GM12892 (cell line): Measurements from ENCODE around the genes TBK1, TBC1D30 and LEMD3.

DNA sequence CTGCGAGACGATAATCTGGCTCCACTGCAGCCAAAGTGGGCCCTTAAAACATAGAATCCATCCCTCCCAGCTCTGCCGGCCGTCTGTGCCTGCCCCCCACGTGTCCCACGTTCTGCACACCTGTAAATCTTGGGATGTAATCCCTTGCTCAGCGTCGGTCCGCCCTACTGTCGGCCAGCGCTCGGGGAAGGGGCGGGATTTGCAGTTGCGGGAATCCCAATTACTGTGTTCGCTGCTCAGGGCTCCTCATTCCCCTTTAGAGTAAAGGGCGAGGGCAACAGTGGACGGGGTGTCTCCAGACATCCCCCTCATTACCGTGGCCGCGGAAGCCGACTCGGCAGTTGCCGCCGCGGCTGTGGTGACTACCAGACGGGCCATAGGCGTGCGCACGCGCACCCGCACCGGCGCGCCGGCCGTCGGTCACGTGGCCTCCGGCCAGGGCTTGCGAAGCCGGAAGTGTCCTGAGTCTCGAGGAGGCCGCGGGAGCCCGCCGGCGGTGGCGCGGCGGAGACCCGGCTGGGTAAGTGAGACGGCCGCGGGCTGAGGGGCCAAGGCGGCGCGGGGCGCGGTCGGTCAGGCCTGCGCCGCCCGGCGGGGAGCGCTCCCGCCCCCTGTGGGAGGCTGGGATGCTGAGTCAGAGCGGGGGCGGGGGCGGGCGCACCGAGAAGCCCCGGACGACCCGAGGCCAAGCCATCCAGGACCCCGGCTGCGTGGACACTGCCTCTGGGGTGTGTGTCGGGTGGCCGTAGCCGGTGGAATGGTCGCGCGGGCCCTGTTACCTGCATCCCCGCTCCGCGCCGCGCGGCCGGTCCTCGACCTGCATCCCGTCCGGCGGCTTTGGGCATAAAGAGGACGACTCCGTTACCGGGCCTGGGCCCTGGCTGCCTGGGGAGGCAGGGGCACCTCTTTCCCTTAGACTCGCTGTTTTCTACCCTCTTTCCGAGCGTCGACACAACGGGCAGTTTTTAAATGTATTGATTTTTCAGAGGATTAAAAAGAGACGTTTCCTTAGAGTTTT lies at the start of gene TBK1:
Gene TBK1 (plus strand): TSS at position 453 of the 1,018 bp plus-strand sequence.
- RRBS: 2% methylated on average over 40 of the region's 102 CpGs

DNA sequence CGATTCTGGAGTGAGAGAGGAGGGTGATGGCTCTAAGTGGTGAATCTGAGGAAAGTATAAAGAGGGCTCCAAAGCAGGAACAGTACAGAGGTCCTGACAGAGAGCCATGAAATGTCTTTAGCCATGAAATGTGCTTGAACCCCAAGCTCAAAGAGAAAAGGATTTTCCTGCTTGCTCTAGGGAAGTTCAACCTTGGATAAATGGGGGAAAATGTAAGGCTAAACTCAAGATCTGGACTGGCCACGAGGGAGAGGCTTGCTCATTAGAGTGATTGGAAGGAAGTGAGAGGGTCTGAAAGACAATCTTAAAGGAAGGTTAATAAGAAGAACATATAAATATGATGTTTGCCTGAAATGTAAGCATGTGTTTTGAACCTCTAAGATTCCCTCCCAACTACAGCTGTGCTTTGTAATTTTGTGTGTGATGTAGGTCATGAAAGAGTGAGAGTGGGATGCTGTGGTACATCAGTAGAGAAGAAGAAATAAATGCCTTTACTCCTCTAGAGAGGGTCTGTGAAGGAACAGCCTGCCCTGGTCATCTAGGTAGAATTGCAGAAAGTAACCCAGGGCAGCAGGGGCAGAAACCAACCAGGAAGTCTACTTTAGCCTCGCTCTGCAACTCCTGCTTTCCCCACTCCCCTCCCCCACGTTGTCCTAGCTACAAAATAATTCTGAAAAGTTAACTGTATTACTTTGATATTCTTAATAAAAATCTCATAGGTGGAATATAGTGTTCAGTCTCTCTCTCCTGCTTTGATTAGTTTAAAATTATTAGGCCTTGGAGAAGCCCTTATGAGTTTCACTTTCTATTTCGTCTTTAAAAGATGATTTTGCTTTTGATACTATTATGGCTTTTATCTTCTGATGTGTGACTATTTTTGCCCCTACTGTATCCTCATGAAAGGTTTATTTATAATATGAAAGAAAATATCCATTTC lies 7.4 kb downstream of the TBK1 start:
- RRBS: no CpG with 5 or more reads among the region's 5 CpGs

GRCh38 chr12:64621102-64621782 lies 10.9 kb downstream of the RASSF3 start:
- RRBS: no CpG with 5 or more reads among the region's 15 CpGs

DNA sequence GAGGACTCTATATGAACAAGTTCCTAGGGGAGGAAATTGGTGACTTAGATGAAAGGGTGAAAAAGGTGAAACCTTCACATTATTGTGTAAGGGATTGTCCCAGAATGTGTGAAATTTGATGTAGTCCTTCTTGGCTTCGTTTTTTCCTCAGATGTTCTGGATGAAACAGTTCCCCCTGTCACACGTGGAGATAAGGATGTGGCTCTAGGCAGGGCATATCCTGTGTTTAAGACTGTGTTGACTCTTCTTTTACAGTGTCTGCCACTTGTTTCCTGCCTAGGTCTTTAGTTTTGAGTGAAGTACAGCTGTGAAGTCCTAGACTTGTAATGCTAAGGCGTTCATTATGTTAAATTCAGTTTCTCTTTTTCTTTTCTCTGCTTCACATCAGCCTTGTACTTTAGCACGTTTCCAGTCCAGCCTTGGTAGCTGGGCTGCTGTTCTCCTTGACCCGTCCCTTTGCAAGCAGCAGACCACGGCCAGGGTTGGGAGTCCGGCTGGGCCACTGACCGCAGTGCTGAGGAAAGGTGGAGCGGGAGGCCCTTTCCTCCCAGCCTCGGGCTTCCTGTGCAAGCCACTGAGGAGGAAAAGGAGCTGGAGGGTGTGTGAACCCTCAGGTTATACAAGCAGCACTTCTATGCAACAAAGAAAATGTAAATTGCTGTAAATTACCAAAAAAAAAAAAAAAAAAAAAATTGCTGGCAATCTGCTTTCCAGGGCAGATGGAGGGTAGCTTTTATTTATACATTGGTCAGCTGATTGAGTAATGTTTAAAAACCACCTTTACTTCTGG lies 59.1 kb downstream of the RASSF3 start:
- RRBS: no CpG with 5 or more reads among the region's 10 CpGs

DNA sequence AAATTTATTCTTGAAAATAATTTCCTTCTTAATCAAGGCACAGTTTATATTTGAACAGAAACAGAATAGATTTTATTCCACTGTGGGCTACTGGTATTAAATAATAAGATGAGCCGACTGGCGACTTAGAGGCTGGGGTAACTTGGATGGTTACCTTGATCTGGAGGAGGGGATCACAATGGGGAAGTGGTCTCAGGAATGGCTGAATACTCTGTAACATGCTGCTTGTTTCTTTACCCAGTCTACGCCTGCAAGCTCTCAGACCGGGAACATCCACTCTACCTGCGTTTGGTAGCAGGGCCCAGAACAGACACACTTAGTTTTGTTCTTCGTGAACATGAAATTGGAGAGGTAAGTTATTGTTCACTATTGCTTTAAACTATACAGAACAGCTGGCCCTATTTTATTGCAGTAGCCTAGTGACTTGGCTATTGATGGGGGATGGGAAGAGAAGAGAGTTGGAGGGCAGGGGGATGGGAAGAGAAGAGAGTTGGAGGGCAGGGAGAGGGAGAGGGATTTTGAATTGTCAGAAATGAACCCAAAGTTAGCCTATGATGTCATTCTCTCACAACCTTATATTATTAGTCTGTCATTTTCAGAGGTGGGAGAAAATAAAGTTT lies 67.9 kb downstream of the GNS start:
- RRBS: no CpG with 5 or more reads among the region's 6 CpGs

GRCh38 chr12:64824317-64824802 lies at the start of gene TBC1D30:
TBC1D30 (plus strand) TSS chr12:64824647.
- RRBS: no CpG with 5 or more reads among the region's 44 CpGs

DNA sequence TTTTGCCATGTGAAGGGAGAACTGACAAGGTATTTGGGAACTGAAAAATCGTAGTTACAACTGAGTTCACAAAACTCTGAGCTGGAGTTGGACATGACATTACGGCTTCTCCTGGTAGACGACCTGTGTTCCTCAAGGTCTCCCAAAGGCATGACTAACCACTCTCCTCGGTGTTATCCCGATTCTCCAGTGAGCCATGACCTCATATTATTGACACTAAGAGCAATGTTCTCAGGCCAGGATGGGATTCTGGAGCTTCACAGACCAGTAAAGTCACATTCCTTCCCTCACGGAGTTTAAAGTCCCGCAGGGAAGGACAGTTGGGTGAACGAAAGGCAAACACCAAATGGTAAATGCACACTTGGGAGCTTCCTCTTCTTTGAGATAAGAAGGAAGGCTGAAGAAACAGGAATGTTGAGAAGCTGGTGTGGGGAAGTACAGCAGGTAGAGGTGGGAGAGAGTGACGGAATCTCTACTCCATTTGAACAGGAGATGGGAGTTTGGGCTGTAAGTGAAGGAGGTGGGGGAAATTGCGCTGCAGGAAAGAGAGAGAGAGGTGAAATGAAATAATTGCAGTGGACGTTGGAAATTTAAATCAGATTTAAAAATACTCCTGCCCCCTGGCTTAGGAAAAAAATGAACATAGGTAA lies 65.5 kb downstream of the TBC1D30 start:
- RRBS: no CpG with 5 or more reads among the region's 11 CpGs

- RRBS: no CpG with 5 or more reads among the region's 1 CpG
Measured at GRCh38 chr12:65145266-65145606, 24.1 kb upstream of the WIF1 start.

DNA sequence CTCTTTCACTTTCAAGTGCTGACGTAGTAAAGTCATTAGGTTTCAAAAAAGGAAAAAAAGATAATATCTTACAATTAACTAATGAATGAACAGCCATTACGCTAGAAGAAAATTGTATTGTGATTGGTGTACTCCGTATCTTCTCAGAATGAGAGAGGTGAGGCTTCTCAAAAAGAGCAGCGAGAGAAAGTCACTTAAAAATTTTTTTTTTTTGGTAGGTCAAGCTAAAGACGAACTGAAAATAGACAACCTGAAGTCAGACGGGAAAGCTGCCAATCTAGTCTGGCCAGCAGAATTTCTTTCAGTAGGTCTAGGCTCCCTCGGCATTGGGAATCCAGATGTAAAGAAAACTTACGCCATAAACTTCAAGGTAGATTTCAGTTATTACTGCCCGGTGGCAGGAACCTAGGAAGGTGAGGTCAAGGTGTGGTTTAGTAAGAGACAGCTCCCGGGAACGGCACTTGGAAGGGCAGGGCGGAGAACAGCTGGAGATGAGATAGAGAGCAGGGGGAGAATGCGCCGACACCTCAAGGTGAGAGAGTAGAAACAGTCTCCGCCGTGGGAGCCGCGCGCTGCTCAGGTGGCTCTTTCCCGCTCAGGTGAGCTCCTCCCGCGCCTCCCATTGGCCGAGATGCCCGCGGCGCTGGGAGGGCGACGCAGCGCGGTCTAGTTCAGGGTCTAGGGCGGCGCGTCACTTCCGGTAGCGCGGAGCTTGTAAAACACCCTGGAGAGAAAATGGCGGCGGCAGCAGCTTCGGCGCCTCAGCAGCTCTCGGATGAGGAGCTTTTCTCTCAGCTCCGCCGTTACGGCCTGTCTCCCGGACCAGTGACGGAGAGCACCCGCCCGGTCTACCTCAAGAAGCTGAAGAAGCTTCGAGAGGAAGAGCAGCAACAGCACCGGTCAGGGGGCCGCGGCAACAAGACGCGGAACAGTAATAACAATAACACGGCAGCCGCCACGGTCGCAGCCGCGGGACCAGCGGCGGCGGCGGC lies at the start of gene LEMD3:
Gene LEMD3 (plus strand): TSS at position 722 of the 992 bp plus-strand sequence.
- RRBS: 4% methylated on average over 3 of the region's 64 CpGs

DNA sequence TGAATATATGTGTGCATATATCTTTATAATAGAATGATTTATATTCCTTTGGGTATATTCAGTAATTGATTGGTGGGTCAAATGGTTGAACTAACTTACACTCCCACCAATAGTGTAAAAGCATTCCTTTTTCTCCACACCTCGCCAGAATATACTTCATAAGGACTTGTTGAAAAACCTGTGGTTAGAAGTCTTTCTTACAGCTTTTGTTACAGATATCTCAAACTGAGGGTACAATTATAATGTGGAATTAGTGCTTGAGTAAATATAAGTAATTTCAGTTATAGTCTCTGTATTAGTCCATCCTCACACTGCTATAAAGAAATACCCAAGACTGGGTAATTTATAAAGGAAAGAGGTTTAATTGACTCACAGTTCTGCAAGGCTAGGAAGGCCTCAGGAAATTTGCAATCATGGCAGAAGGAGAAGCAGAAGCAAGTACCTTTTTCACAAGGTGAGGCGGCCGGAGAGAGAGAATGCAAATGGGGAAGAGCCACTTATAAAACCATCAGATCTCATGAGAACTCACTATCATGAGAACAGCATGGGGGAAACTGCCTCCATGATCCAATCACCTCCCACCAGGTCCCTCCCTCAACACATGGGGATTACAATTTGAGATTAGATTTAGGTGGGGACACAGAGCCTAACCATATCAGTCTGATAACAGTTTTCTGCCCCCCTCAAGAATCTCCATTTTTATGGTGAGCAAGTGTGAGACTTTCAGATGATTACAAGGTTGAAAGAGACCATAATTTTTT lies 35.4 kb downstream of the LEMD3 start:
- RRBS: no CpG with 5 or more reads among the region's 3 CpGs

GRCh38 chr12:65238270-65239149 lies 40.0 kb upstream of the MSRB3 start:
- RRBS: no CpG with 5 or more reads among the region's 4 CpGs

GRCh38 chr12:65823383-65824357 lies 613 bp upstream of the HMGA2 start:
- RRBS: 0% methylated on average over 4 of the region's 65 CpGs

DNA sequence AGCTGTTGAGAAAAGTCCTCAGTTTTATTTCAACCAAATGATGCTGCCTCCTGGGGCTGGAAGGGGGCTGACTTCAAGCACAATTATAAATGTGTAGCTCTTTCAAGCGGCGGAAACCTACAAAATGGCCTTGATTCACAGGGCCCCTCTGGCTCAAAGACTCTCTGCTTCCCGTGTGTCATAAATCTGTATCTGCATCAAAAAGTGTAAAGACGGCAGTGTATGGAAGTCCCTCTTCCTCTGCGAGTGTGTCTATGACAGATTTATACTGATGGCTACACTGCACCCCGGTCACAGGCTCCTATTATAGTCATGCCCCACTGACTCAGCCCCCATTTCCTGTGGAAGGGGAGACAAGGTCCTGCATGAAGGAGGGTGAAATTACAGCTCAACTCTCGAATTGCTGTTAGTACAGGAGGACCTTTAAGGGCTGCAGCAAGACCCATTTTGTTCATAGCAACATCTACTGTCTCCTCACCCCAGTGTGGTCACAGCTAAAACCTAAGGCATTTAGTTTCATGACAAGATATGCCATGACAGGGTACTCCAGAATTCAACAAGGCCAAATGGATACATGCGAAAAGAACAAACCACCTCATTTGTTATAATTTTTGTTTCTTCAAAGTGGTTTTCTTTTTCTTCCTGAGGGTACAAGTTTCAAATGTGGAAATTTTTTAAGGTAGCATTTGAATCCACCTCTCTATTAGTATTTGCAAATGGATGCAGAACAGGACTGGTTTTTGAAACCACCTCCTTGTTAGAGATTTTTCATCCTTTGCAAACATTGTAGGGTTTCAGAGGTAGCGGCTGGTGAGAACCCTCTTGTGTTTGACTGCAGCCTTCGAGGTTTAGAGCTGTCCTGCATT lies 68.7 kb downstream of the HMGA2 start:
- RRBS: no CpG with 5 or more reads among the region's 10 CpGs

DNA sequence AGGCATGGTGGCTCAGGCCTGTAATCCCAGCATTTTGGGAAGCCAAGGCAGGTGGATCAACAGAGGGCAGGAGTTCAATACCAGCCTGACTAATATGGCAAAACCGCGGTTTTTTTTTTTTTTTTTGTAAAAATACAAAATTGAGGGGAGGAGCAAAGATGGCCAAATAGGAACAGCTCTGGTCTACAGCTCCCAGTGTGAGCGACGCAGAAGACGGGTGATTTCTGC lies 100.8 kb downstream of the GRIP1 start:
- RRBS: no CpG with 5 or more reads among the region's 5 CpGs

- RRBS: no CpG with 5 or more reads among the region's 6 CpGs
Measured at GRCh38 chr12:66987710-66988381, 281.3 kb upstream of the CAND1 start.

GRCh38 chr12:67023523-67024470 lies 245.4 kb upstream of the CAND1 start:
- RRBS: no CpG with 5 or more reads among the region's 7 CpGs

DNA sequence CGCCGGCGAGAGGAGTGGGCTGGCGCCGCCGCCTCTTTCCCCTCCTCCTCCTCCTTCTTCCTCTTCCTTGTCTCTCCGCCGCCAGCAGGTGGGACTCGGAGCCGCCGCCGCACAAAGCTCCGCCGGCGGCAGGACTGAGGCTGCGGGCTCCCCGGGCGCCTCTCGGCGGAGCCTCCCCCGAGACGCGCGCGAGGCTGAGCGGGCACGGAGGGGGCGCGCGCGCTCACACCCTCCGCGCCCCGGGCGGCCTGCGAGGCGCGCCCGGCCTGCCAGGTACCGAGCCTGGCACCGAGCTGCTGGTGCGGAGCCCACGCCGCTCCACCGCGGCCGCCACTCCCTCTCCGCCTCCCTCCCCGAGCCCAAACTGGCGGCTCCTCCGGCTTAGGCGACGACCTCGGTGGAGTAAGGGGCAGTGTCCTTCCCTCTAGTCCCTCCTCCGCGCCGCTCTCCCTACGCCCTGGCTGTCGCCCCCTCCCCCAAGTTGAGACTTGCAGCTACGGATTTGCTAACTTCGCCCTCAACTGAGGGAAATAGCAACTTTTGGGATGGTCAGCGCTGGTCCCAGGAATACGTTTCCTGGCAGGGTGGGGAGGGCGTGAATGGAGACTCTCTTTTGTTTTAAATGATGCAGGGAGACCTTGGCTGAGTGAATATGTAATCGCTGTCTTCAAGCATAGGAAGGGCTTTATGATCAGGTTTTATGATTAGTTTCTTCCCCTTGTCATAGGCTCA lies 199.5 kb upstream of the CAND1 start:
- RRBS: 3% methylated on average over 14 of the region's 65 CpGs

DNA sequence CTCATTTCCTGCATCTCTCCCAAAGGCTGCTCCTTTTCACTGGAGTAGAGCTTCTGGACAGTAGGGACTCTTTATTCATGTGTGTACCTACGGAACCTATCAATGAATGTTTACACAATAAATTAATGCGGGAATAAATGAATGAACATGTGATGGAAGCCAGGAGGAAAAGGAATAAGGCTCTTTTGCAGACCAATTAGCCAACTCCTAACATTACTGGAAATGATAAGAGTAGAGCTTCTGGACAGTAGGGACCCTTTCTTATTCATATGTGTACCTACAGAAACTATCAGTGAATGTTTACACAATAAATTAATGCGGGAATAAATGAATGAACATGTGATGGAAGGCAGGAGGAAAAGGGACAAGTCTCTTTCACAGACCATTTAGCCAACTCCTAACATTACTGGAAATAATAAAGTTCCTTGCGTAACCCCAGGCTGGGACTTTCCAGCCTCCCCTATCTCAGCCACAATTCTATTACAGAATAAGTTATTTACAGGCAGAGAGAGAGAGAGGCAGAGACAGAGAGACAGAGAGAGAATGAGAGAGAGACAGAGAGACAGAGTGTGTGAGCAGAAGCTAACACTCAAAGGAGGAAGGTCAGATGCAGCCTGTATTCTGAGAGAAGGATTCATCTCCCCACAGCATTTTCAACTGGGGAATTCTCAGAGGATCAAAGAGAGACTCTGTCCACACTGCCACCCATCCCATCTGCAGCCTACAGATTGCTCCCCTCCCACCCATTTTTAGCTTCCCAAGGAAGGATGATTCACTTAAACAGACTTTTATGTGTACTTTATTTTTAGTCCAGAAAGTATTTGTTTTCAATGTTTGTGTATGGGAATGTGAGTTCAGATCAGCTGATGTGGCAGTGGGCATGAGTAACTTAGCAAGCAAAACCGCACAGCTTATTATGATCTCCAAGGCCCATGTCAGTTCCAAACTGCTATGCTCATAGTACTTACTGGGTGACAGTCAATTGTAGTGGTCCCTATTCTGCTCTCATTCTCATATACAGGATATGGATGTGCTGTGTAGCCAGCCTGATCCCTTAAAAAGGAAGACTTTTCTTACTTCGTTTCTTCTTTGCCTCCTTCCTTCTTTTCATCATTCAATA lies 165.6 kb downstream of the CAND1 start:
- RRBS: no CpG with 5 or more reads among the region's 6 CpGs

DNA sequence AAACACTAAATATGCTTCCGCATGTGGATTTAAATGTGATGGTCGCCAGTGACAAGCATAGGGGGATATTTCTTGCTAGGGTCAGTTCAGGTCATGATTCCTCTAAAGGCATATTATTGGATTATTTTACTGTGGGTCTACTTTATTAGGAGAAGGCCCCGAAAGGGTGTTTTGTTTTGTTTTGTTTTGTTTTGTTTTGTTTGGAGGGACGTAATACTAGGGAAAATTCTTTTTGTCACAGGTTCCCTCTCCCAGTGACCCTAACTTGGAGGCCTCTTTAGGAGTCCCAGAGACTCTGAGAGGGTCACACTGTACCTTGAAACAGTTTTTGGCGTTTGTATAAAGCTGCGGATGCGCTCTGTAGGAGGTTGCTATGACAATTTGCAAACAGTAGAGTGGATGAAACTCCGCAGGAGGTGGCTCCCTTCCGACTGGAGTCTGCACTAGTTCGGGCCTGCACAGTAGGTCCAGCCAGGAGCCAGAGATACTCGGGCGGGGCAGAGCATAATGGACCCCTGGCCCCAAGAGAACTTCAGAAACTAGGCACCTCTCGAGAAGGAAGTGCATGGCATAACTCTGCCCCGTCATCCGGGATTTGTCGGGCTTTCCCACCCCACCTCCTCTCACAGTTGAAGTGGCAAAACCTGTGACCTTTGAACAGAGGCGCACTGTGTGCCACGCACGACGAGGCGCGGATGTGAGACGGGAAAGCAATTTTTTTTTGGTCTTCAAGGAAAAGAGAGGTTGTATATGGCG lies 1.3 kb upstream of the DYRK2 start:
- RRBS: no CpG with 5 or more reads among the region's 24 CpGs